Cerebral cortex (tissue), 2 donors: ENCODE measurements around the genes LRRC8D and CDC7.

- PRO-cap, 2 experiments: no peak in any of the 2 experiments
Measured at GRCh38 chr1:89518193-89518439, 6.5 kb upstream of the LRRC8B start.

DNA sequence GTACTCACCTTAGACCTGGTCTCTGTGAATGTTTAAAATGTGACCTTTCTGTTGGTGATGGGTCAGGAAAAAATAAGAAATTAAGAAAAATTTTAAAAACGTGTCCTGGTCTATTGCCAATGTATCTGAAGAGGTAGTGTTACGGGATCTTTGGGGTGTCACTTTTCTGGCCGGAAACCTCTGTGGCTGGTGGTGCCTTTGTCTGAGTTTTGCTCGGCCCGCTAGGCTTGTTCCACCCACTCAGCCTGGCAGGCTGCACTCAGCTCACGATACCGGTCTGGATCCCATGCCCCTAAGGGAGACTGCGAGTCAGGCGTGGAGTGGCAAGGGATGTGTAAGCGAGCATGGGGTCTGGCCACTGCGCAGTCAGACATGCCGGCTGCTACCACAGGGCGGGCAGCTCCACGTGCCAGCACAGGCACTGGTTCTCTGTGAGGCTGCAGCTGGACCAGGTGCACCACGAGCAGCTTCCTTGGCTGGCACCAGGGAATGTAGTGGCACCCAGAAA is 24.0 kb upstream of the LRRC8C start:
- PRO-cap, 2 experiments: no peak in any of the 2 experiments

- PRO-cap, 2 experiments: peak in 1 of 2 experiments; most common minus-strand start chr1:89633983 (in 1)
Measured at GRCh38 chr1:89633870-89634305, 968 bp downstream of the LRRC8C start.

DNA sequence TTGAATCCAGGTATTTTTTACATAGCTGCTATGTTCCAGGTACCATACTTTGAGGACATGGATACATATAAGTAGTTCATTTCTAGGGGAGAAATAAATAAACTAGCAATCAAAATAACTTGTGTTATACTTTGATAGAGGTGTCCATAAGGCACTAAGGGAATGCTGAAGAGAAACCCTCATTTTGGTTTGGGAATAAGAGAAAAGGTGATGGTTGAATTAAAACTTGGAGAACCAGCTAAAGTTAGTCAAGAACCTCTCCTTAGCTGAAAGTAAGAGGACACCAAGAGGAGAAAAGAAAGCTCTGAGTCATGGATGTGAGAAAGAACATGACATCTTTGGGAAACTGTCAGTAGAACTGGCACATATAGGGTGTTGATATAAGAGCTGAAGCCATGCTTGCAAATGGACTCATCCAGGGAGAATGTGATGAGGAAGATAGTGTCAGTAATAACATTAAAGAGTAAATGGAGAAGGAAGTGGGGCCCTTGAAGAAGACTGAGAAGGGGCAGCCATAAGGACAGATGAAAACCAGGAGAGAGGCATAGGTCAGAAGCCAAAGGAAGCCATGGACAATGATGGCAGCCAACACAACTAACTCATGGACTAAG is 54.3 kb downstream of the LRRC8C start:
- PRO-cap, 2 experiments: no peak in any of the 2 experiments

GRCh38 chr1:89703377-89703948 is 70.5 kb downstream of the LRRC8C start:
- PRO-cap, 2 experiments: no peak in any of the 2 experiments

DNA sequence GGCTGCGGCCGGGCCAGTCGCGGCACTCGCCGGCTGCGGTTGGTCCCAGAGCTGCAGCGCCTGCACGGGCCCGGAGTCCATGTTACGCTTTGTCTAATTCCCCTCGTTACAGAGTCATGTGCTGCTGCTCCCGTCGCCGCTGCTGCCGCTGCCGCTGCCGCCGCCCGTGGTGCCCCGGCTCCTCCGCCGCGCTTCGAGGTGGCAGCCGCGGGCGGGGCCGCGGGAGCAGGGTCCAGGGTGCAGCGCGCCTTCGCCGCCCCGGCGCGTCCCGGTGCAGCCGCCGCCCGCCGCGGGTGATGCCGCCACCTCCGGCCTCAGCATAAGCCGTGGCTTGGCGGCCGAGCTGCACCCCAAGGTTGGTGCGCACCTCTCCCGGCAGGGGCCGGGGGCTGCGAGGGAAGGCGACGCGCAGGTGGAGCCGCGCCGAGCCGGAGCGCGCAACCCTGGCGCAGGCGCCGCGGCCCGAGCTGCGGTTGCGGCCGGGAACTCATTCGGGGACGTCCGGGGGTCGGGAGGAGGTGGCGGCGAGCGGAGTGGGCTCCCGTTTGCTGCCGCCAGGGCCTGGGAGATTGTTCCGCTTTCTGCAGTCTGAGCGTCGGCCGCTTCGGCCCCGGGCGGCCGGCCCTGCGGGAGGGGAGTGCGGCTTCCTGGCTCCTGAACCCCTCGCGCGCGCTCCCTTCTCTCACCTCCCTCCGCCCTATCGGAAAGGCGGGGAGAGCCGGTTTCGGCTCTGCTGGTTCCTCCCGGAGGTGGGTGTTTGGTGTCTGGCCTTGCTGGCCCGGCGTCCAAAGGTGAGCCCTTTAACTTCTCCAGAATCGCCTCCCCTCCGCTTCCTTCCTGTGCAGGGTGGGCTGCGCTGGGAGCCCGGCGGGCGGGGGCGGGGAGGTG is at the start of gene LRRC8D:
Gene LRRC8D, plus strand, starts transcription at position 96 of the 888 bp plus-strand sequence.
- PRO-cap, 2 experiments: peak in 1 of 2 experiments; most common plus-strand start position 96 of the sequence (in 1)

GRCh38 chr1:89844334-89844727 is 23.5 kb downstream of the LRRC8D start:
- PRO-cap, 2 experiments: no peak in any of the 2 experiments

- PRO-cap, 2 experiments: no peak in any of the 2 experiments
Measured at GRCh38 chr1:89863153-89863645, 42.4 kb downstream of the LRRC8D start.

GRCh38 chr1:89995443-89995838 is 531 bp downstream of the ZNF326 start:
- PRO-cap, 2 experiments: peak in 1 of 2 experiments; most common plus-strand start chr1:89995485 (in 1)

DNA sequence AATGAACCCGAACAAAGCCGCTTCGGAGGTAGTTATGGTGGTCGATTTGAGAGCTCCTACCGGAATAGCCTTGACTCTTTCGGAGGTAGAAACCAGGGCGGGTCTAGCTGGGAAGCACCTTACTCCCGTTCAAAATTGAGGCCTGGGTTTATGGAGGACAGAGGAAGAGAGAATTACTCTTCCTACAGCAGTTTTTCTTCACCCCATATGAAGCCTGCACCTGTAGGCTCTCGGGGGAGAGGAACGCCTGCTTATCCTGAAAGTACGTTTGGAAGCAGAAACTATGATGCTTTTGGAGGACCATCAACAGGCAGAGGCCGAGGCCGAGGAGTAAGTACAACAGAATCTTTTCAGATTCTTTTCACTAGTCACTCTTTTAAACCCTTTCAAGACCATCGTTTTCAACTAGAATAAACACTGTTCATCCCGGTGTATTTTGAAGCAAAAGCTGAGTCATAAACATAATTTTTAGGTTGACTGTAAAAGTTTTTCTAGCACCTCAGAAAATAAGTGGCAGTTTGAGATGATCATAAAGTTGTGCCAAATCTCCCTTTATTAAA is 12.6 kb downstream of the ZNF326 start:
- PRO-cap, 2 experiments: no peak in any of the 2 experiments

- PRO-cap, 2 experiments: no peak in any of the 2 experiments
Measured at GRCh38 chr1:90710275-90711423, 6.5 kb downstream of the BARHL2 start.

DNA sequence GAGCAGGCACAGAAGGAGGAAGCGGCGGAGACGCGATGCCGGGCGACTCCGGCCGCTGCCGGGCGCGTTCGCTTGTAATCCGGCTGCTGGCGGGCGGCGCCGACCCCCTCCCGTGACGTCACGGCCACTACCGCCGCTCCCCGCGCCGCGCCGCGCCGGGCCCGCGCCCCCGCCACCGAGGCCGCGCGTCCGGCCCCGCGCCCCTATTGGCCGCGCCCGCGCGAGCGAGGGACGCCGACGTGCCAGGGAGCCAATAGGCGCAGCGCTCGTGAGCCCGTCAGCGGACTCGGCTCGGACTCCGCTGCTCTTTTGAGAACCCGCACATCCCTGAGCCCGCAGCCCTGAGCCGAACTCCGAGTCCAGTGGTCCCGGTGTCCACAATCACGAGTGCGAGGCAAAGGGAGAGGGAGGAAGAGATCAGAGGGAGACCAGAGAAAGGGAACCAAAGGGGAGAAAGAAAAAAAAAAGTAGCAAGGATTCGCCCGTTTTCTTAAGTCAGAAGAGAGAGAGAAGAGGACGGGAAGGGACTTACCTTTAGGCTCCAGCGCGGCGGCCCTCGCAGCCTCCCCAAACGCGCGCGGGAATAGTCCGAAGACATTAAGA is 864 bp upstream of the BARHL2 start:
- PRO-cap, 2 experiments: no peak in any of the 2 experiments

GRCh38 chr1:90835511-90836641 is 118.8 kb upstream of the BARHL2 start:
- PRO-cap, 2 experiments: no peak in any of the 2 experiments

DNA sequence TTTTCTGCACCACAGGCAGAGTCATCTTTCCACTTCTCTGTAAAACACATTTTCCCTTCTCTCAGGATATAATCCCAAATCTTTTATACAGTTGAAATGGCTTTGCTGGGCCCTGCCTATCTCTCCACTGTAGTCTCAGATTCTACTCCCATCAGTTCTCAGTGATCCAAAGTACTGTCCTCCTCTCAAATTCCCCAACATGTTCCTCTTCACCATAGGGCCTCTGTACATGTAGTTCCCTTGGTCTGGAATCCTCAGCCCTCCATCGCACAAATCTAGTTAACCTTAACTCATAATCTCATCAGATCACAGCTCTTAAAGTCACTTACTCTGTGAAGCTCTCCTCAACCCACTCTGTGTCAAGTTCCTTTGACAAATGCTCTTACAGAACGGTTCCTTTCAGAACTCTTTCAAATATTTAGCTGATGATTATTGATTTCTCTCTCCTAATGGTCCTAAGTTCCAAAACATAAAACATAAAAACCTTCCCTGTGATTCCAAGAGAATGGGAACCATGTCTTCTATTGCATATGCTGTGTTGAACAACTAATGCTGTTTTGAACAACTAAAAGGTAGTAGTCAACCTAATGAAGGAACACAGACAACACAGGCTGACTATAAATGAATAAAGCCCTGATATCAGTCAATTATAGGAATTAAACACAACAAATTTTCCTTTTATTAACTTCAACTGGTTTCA is 54.7 kb downstream of the ZNF644 start:
- PRO-cap, 2 experiments: no peak in any of the 2 experiments

GRCh38 chr1:91018551-91018921 is 3.3 kb downstream of the ZNF644 start:
- PRO-cap, 2 experiments: no peak in any of the 2 experiments

DNA sequence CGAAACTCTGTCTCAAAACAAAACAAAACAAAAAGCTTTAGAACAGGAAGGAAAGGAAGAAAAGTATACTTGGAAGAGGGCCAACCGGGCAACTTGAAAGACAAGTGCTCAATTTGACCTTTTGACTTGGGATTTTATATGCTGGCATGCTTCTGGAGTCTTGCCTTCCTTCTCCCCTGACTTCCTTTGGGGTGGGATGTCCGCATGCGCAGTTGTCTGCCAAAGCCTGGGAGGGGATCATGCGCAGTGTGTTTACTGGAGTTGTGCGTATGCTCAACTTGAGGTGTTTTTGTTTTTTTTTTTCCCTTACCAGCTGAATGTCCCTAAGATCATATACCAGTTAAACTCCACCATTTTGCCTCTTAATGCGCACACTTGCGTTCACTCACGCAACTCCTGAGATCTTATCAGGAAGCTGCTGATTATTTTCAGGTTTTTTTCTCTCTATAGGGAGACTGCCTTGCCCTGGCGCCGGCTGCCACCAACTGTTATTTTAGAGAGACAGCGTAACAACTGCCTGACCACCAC is 138.6 kb upstream of the ZNF644 start:
- PRO-cap, 2 experiments: no peak in any of the 2 experiments

DNA sequence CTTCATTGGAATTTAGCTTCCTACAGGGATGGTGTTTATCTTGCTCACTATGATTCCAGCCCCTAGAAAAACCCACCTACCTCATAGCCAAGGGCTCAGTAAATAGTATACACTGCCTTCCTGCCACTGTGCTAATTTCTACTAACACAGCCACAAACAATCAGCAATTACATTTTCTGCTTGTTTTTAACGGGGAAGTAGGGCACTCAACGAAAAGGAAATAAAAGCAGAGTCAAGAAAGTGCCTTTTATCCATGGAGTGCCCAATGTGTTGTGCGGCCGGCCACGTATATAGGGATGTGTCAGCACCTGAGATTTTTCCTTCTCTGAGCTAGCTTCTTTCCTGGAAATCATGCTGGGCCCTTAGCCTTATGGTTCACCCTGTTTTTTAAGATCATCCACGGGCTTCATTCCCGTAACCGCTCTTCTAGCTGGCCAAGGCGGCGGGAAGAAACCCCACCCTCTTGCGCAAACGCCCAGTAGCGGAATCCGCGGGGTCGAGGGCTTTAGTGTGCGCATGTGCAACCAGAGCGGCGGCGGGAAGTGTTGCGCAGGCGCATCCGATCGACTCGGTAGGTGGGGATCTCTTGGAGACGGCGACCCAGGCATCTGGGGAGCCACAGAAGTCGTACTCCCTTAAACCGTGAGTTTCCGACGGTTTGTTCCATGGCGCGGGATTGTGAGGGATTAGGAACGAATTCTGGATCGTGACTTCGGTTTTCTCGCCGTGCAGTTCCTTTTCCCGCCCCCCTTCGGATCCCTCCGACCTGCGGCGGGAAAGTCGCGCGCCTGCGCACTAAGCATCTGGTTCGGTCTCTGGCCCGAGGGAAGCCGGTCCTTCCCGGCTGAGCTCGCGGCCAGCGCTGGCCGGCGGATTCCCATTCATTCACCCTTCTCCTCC is at the start of gene CDC7:
Gene CDC7, plus strand, starts transcription at position 545 of the 900 bp plus-strand sequence.
- PRO-cap, 2 experiments: peak in 1 of 2 experiments; most common plus-strand start position 806 of the sequence (in 1); most common minus-strand start position 465 of the sequence (in 1)

GRCh38 chr1:91569327-91570280 is 69.0 kb downstream of the CDC7 start:
- PRO-cap, 2 experiments: no peak in any of the 2 experiments

DNA sequence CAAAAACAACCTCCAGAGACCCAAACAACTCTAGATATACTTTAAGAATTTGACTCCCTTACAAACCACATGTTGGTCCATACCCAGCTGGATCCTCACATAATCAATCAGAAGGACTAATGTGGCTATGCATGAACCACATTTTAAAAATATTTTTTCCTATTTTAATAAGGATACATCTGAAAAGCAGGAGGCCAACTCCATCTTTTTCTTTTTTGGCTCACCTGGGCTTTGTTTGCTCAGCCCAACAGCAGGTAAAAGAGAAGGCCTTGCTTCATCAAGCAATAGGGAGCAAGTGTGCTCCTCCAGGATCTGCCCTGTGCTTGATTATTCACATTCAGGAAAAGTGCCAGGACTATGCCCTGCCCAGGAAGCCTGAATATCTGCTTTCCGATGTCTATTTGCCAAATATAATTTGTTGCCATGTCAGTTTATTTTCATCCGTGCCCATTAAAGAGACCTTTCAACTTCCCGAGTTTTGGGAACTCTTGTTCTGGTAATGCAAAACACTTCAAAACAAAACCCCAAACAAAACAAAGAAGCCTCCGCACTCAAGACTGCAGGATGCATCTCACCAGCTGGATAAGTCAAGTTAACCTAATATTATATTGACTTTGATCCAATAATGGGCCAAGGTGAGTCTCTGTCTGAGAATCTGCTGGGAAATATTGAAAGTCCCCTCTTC is 185.3 kb downstream of the CDC7 start:
- PRO-cap, 2 experiments: no peak in any of the 2 experiments

- PRO-cap, 2 experiments: no peak in any of the 2 experiments
Measured at GRCh38 chr1:91689636-91690088, 189.0 kb downstream of the CDC7 start.